NB4 (cell line): ENCODE data around the genes PTPN21 and TTC8.

DNA sequence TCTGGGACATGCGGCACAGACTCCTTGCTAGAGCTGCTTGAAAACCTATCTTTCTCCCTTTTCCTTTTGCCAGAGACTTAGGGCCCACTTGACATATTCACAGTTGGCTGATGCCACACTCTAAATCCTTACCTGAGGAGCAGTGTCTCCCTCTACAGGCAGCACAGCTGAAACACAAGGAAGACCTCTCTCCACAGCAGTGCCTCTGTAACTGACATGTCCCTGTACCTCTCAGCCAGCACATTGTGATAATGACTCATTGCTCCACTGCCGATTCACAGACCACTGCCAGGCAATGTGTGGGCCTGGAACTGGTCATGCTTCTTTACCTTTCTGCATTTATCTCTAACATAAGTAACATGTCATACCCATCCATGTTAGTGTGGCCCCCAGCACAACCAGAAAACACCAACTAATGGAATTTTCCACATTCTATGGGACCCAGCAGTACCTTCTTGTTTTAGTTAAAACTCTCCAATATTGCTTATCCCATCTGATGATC, 56.6 kb downstream of the GTF2A1 start:
- RRBS = no CpG with 5 or more reads among the region's 2 CpGs

GRCh38 chr14:81165168-81165534, 55.6 kb downstream of the GTF2A1 start:
- RRBS = no CpG with 5 or more reads among the region's 4 CpGs

GRCh38 chr14:81182792-81183482, 37.8 kb downstream of the GTF2A1 start:
- RRBS = no CpG with 5 or more reads among the region's 3 CpGs

GRCh38 chr14:81269346-81269720, 48.6 kb upstream of the GTF2A1 start:
- RRBS = no CpG with 5 or more reads among the region's 2 CpGs

- RRBS = no CpG with 5 or more reads among the region's 11 CpGs
Measured at GRCh38 chr14:81434015-81434921, 34.1 kb upstream of the STON2 start.

- RRBS = no CpG with 5 or more reads among the region's 2 CpGs
Measured at GRCh38 chr14:81473958-81474460, 59.6 kb downstream of the SEL1L start.

- RRBS = no CpG with 5 or more reads among the region's 4 CpGs
Measured at GRCh38 chr14:85516608-85517124, 13.3 kb upstream of the FLRT2 start.

DNA sequence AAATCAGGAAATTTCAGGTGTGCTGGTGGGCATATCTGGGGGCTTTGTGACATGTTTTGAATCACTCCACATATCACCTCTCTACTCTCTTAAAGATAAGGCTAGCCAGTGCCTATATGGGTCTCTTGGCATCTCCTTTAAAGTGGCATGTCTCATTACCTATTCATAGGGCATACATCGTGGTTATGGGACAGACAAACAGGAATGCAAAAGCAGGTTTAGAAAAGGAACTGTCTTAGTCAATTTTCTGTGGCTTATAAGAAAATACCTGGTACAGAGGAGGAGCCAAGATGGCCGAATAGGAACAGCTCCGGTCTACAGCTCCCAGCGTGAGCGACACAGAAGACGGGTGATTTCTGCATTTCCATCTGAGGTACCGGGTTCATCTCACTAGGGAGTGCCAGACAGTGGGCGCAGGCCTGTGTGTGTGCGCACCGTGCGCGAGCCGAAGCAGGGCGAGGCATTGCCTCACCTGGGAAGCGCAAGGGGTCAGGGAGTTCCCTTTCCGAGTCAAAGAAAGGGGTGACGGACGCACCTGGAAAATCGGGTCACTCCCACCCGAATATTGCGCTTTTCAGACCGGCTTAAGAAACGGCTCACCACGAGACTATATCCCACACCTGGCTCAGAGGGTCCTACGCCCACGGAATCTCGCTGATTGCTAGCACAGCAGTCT, 355.5 kb downstream of the FLRT2 start:
- RRBS = no CpG with 5 or more reads among the region's 27 CpGs

- RRBS = no CpG with 5 or more reads among the region's 5 CpGs
Measured at GRCh38 chr14:86904882-86905298, 1088.1 kb downstream of the GALC start.

DNA sequence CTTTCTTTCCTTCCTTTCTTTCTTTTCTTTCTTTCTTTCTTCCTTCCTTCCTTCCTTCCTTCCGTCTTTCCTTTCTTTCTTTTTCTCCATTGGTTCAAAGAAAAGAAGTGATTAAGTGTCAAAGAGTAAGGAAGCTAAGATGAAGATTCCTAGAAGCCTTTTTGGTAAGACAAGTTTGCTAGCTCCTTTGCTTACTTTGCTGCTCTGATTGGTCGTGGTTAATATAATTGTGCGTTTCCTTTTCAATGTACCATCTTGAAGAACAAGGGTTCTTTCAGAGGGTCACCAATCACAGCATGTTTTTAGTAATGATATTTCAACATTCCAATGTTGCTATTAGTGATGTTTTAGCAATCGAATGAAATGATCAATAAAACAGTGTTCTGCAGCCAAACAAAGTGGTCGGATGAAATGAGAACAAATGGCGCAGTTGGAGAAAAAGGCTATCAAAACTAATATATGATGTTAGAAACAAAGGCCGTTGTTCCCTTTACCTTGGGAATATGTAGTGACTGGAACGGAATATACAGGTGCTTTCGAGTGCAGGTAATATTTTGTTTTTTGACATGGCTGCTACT, 828.7 kb downstream of the GALC start:
- RRBS = no CpG with 5 or more reads among the region's 9 CpGs

- RRBS = no CpG with 5 or more reads among the region's 3 CpGs
Measured at GRCh38 chr14:87531734-87532230, 461.2 kb downstream of the GALC start.

DNA sequence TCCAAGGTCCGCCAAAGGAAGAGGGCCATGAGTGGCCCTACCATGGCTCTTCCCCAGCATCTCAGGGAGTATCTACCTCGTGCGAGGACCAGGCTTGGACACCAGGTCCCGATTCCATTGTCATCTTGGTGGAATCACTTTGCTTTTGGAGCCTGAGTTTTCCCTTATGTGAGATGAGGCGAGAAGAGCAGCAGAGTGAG, 358 bp upstream of the GALC start:
- RRBS = no CpG with 5 or more reads among the region's 5 CpGs

DNA sequence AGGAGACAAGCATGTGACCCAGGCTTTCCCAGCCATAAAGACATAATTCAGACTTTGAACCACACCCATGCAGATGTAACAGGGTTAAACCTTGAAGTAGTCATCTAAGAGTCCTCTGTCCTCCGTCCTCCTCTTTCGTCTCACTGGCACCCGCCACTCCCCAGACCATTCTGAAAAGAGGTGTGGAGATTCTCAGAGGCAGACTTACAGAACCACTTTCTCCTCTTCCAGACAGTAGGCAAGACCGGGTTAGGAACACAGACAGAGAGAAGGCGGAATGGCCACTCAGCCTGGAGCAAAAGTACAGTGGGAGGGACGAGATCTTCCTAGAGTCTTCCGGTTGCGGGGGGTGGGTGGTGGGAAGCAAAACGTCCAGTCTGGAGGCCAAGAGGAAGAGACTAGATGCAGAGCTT, 120.6 kb downstream of the KCNK10 start:
- RRBS = 56% methylated on average over 4 of the region's 9 CpGs

- RRBS = 72% methylated on average over 18 of the region's 36 CpGs
Measured at GRCh38 chr14:88326433-88327224, 3.6 kb upstream of the KCNK10 start.

GRCh38 chr14:88384634-88385044, 818 bp upstream of the SPATA7 start:
- RRBS = no CpG with 5 or more reads among the region's 3 CpGs

GRCh38 chr14:88554449-88555340, at the start of gene PTPN21:
TSS of gene PTPN21 (minus strand) at chr14:88555007.
- RRBS = 1% methylated on average over 71 of the region's 104 CpGs

GRCh38 chr14:88824462-88825505, at the start of gene TTC8:
TSS of gene TTC8 (plus strand) at chr14:88824651.
- RRBS = under 1% methylated on average over 21 of the region's 50 CpGs

GRCh38 chr14:89026813-89027824, 202.7 kb downstream of the TTC8 start:
- RRBS = 34% methylated on average over 25 of the region's 94 CpGs

GRCh38 chr14:89186593-89186911, 230.5 kb downstream of the FOXN3 start:
- RRBS = no CpG with 5 or more reads among the region's 6 CpGs

DNA sequence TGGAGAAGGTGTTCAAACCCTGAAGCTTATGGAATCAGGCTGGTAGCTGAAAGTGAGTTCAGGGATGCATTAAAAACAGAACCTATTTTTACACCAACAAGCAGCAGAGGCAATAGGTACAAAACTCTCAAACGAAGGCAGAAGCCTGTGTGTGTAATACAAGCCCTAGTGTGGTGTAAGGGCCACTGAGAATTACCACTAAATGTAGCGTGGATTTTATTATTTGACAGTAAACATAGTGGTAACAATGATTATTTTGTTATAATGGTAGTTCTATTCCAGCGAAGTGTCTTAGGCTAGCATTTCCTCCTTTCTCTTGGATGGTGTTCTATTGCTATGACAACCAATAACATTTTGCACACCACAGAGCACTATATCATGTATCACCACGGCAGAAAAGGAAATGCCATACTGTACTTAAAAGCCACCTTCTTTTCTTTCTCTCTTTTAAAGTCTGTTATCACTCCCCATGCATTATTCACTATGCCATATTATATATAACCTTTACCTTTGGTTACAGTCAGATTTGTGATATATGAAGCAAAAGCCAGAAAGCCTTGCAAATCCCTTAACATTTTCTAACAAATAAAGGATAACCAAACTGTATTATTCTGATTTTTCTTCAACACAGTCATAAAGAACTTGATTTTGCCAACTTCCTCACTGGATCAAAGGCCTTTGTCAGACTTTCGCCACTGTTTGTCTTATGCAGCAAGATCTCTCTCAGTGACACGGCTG, 195.9 kb downstream of the FOXN3 start:
- RRBS = no CpG with 5 or more reads among the region's 6 CpGs